ENCODE data around the genes HPS1 and HIF1AN.

DNA sequence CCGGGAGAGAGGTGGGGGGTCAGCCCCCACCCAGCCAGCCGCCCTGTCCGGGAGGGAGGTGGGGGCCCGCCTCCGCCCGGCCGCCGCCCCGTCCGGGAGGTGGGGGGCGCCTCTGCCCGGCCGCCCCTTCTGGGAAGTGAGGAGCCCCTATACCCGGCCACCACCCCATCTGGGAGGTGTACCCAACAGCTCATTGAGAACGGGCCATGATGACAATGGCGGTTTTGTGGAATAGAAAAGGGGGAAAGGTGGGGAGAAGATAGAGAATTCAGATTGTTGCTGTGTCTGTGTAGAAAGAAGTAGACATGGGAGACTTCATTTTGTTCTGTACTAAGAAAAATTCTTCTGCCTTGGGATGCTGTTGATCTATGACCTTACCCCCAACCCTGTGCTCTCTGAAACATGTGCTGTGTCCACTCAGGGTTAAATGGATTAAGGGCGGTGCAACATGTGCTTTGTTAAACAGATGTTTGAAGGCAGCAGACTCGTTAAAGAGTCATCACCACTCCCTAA is 18.5 kb downstream of the R3HCC1L start:
- RRBS: no CpG with 5 or more reads among the region's 18 CpGs

DNA sequence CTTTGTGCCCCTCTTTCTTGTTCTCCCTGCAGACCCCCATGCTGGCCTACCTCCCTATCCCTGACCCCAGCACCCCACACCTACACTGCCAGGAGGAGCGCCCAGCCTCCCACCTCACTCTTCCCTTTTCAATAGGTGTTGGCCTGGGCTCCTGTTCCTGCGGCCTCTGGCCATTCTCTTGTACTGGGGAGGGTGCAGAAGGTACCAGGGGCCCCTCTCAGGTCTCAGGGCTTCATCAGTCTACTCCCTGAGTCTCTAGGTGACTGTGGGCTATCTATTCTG is 32.6 kb upstream of the LOXL4 start:
- RRBS: no CpG with 5 or more reads among the region's 2 CpGs

GRCh38 chr10:98446409-98447490 is at the start of gene HPS1:
HPS1 (minus strand) TSS chr10:98446935.
- RRBS: 2% methylated on average over 20 of the region's 66 CpGs

GRCh38 chr10:99233935-99235087 is 1.3 kb downstream of the HPSE2 start:
- RRBS: 77% methylated on average over 9 of the region's 63 CpGs

DNA sequence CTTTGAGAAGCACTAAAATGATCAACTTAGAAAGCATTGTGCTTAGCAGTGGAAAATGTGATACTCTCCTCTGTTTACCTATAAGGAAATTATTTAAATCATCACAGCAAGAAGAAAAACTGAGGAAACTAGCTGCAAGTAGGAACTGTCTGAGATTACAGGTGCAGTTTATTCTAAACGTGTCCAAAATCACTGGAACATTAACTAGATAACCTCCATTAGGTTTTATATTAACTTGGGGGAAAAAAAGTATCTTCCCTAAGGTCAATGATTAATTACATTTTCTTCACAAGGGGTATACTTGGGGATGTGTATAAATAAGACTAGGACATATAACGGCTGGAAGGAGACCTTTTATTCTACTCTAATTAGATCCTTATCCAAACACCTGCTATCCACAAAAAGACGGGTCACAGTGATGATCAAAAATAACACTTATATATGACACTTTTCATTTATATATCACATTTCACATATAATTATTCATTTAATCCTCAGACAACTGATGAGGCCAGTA is 3.7 kb downstream of the GOT1 start:
- RRBS: no CpG with 5 or more reads among the region's 3 CpGs

- RRBS: no CpG with 5 or more reads among the region's 27 CpGs
Measured at GRCh38 chr10:99523259-99523962, 9.3 kb upstream of the NKX2-3 start.

- RRBS: 29% methylated on average over 13 of the region's 47 CpGs
Measured at GRCh38 chr10:99530668-99531433, 1.9 kb upstream of the NKX2-3 start.

DNA sequence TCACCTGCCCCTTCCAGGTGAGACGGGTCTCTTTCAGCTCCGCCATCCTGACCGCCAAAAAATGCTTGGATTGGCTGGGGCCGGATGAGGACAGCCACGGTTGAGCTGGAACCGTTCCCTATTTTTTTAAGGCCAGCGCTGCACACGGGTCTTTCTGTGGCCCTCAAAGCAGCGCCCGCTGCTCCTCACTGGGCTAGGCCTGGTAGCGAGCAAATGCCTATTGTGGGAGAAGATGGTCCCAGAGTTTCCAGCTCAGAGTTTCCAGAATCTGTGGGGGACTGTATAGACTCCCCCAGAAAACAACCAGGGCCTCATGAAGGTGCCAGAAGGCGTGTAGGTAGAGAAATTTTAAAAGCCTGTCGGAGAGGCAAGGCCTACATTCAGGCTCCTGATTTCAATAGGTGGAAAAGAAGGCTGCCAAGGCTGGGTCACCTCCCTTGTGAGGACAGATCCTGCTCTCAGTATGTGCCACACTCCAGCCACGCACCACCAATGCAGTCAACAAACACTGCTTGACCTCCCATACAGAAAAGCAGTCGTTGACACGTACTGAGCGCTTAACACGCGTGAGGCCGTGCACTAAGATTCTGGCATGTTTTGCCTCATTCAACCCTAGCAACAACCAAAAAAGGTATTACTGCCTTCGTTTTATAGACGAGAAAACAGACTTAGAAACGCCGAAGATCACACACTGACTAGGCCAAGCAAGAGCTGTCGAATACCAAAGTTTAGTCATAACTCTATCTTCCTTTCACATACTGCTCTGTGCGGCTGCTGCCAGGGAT is 1.1 kb upstream of the NKX2-3 start:
- RRBS: no CpG with 5 or more reads among the region's 26 CpGs

DNA sequence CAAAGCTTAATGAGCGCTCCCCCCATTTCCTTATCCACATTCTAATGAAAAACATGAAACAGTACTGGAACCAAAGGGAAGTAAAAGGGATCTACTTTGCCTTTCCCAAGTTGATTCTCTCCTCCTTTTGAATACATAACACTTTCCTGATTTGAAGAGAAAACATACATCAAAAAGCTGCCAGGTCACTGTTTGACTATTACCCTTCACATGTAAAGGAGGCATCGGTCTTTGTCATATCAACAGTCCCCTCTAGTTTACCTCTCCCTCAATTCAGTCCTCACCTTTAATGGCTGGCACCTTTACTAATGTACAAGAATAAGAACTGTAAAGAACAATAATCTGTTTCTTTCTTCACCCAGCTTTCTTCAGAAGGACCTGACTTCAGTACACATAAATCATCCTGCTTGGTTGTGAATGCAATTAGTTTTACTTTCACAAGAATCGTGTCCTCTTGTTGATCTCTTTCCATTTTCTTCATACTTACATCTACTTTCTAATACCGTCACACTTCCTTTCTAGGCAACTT is 1.4 kb downstream of the SLC25A28 start:
- RRBS: no CpG with 5 or more reads among the region's 4 CpGs

- RRBS: no CpG with 5 or more reads among the region's 9 CpGs
Measured at GRCh38 chr10:99796785-99797446, 14.5 kb downstream of the ABCC2 start.

DNA sequence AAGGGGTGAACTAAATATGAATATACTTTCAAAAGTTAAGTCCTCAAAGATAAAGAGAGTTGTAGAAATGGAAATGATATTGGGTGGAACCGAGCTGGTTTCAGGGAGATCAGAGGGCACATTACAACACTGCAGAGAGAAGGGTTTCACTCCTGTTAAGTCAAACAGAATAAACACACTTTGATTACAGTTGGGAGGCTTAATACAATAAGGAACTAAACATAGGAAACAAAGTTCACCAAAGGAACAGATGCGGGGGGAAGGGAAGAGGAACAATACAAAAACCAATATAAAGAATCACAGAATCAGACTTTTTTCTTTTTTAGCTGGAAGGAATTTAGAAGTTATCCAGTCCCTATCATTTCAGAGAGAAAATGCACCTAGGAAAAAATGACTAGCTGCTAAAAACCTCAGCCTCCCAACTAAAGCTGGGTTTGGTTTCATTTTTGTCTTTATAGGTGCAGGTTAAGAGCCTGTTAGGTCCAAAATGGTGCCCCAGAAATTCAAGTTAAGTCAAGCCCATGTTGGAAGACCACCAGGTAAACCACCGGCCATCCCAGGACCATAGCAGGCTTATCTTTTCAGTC is 82.0 kb downstream of the DNMBP start:
- RRBS: no CpG with 5 or more reads among the region's 3 CpGs

DNA sequence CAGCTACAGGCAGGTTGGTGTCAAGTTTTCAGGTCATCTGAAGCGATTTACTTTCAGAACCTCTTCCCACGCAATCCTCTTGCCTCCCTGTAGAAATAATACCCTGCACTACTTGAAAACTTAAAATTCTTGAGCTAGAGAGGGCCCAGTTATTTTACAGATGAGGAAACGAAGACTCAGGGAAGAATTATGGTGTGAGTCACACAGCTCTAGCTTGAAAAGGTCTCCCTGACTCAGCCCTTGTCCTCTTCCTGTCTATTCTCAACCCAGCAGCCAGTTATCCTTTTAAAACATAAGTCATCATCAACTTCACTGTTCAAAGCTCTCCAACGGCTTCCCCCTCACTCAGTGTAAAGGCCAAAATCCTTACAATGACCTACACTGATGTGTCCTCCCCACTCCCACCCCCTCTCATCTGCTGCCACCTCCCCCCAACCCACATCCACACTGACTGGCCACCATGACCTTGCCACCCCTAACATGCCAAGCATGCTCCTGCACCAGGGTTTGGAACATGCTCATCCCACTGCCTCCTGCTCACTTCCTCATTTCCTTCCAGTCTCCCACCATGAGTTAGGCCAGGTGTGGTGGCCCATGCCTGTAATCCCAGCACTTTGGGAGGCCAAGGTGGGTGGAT is 3.4 kb downstream of the DNMBP start:
- RRBS: no CpG with 5 or more reads among the region's 4 CpGs

- RRBS: no CpG with 5 or more reads among the region's 10 CpGs
Measured at GRCh38 chr10:100010374-100010846, 663 bp upstream of the DNMBP start.

DNA sequence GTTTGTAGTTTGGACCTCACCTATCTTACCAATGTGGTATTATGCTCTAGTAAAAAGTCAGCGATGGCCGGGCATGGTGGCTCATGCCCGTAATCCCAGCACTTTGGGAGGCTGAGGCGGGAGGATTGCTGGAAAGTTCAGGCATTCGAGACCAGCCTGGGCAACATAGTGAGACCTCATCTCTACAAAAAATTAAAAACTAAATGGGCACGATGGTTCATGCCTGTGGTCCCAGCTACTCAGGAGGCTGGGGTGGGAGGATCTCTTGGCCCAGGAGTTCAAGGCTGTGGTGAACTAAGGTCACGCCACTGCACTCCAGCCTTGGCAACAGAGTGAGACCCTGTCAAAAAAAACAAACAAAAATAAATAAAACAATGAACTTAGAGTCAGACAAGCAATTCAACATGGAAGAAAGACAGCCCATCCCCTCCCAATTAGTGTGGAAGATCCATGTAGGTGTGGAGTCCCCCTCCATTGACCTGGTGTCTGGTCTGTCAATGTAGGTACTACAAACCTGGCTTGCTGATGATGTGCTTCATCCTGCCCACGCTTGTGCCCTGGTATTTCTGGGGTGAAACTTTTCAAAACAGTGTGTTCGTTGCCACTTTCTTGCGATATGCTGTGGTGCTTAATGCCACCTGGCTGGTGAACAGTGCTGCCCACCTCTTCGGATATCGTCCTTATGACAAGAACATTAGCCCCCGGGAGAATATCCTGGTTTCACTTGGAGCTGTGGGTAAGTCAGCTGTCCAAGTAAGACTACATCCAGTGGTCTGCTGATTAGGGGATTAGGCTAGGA is 9.2 kb downstream of the SCD start:
- RRBS: no CpG with 5 or more reads among the region's 13 CpGs

DNA sequence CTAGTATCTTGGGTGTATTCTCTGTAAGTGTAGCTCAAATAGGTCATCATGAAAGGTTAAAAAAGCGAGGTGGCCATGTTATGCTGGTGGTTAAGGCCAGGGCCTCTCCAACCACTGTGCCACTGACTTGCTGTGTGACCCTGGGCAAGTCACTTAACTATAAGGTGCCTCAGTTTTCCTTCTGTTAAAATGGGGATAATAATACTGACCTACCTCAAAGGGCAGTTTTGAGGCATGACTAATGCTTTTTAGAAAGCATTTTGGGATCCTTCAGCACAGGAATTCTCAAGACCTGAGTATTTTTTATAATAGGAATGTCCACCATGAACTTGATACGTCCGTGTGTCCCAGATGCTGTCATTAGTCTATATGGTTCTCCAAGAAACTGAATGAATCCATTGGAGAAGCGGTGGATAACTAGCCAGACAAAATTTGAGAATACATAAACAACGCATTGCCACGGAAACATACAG is 17.2 kb downstream of the SCD start:
- RRBS: no CpG with 5 or more reads among the region's 6 CpGs

- RRBS: 3% methylated on average over 17 of the region's 43 CpGs
Measured at GRCh38 chr10:100535597-100536825, at the start of gene HIF1AN. HIF1AN (plus strand) TSS chr10:100535943.

- RRBS: 5% methylated on average over 20 of the region's 80 CpGs
Measured at GRCh38 chr10:100654805-100655883, 90.2 kb upstream of the PAX2 start.

GRCh38 chr10:100999055-100999528 is 516 bp upstream of the LZTS2 start:
- RRBS: 2% methylated on average over 6 of the region's 50 CpGs

GRCh38 chr10:101001189-101001902 is 1.7 kb downstream of the LZTS2 start:
- RRBS: no CpG with 5 or more reads among the region's 7 CpGs